Natural killer cell (primary cell): ENCODE data around the gene ZNF84.

DNA sequence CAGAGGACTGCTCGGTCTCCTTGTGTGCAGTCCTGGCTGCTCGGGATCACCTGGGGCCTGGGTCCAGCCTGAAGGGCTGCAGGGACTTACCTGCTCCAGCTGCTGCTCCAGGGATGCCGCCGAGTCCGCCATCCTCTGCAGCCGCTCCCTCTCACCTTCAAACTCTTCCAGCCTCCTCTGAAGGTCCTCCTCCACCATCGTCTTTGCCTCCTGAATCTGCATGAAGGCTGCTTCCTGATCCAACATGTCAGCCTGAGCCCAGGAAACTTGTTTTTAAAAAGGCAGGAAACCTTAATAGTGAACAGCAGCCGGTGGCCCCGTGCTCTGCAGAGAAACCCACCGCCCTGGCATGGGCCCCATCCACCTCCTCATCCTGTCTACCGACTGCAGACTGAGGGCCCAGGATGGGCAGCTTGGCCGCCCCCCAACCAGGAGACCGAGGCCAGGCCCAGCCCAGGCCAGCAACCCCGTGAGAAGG, 32.2 kb downstream of the GOLGA3 start:
- PRO-cap, result no peak

- PRO-cap, result bidirectional peak, plus-strand start at chr12:133037554, minus-strand start at chr12:133037228; unidirectional peak, plus-strand start at chr12:133037678
Observed at GRCh38 chr12:133037157-133038243, at the start of gene ZNF84. TSS of gene ZNF84 (plus strand) at chr12:133037509.

GRCh38 chr12:133057974-133059207, 21.1 kb downstream of the ZNF84 start:
- PRO-cap, result no peak

- PRO-cap, result no peak
Observed at GRCh38 chr12:133084182-133085002, 3.7 kb downstream of the ZNF140 start.

DNA sequence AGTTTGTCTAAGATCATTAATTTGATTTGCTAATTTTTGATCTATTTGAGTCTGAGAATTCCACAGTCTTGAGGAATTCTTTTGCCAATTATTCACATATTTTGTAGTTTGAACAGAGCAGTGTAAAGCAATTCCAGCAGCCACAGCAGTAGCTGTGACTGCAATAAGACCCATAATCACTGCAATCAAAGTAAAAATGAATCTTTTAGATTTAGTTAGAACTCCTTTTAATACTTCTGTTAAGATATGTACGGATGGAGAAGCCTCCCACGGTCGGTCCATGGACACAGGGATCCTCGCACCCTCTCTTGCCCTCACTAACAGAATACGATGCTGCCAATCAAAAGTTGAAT, 11.3 kb downstream of the ZNF140 start:
- PRO-cap, result no peak